Hair follicular keratinocyte (primary cell): ENCODE measurements around a stretch of chr6.

DNA sequence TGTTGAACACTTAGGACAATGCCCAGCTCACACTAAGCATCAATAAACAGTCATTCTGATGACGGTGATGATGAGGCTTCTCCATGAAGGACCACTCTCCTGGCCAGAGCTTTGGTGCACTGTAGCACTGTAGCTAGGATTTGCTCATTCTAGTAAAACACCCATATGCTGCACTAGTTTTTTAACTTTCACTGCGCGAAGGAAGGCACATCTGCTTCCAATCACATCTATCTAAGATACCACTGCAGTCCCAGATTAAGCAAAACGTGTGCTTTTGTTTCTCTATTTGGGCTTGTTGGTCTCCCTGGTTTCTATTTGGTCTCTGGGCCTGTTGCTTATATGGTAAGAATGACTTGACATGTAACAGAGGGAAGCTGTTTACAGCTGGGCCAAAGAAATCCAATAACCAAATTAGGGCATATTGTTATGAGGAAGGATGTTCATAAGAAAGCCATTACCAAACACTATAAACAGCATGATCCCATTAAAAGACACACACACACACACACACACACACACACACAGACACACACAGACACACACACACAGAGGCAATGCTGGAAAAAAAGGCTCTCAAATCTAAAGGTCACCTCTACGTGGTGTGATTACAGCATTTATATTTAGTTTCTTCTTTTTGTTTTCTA lies 62.4 kb downstream of the FAM229B start:
- RAMPAGE, long total RNA, result no peak

DNA sequence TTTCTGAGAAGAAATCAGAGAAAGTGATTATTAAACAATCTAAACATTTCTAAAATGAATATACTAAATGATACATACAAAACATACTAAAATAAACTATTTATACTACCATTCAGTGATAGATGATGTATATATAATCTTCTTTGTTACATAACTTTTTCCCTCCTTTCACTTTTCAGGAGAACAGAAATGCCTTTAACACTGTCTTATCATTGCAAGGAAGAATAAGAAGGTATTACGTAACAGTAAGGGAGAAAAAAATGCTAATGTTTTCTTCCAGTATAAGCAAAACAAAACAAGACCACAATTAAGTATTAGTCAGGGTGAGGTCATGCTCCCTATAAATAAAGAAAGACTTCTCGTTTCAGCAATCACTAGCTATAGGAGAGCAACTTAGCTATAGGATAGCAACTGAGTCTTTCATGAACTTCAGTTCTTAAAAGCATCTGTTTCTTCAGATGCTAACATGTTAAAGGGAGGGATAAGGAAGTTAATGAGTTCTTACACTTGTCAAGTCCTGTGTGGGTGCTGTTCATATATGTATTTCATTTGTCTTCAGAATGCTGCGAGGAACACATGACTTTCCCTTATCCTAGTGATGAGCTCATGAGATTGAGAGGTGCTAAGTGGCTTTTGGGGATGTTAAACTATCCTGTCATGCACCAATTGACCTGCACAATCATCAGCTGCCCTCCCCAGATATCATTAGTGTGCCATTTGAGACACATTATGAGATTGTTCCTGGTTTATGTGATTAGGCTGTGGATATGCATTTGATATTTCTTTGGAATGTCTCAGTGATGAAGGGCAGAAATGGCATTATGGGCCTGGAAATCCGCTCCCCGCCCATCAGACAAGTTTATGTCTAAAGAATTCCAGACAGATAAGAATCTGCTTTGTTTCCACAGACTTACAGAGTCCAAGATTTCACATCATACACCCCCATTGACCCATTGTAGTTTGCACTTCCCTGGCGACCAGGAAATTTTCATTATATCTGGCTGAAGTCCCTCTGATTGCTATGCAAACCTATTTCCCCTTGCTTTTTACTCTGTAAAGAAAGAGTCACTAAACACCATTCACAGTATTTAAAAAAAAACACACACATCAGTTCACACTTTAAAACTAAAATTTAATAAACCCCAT lies 37.5 kb downstream of the LAMA4 start:
- RAMPAGE, long total RNA, result no peak

- RAMPAGE, long total RNA, result no peak
Observed at GRCh38 chr6:112259374-112259868, 5.1 kb upstream of the LAMA4 start.

GRCh38 chr6:112957416-112958048 lies 610.4 kb downstream of the RFPL4B start:
- RAMPAGE, long total RNA, result no peak

DNA sequence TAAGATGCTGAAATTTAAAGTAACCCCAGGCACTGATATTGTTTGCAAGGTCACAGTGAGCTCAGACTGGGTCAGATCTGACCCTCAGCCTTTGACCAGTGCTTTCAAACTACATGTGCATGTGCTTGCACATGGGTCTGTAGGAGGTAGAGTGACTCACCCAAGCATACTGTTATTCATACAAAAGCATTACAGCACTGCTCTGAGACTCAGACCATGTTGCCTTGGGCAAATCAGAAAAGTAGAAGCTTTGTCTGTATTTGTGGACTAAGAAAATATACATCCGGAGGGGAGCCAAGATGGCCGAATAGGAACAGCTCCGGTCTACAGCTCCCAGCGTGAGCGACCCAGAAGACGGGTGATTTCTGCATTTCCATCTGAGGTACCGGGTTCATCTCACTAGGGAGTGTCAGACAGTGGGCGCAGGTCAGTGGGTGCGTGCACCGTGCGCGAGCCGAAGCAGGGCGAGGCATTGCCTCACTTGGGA lies 326.3 kb upstream of the MARCKS start:
- RAMPAGE, long total RNA, result no peak

DNA sequence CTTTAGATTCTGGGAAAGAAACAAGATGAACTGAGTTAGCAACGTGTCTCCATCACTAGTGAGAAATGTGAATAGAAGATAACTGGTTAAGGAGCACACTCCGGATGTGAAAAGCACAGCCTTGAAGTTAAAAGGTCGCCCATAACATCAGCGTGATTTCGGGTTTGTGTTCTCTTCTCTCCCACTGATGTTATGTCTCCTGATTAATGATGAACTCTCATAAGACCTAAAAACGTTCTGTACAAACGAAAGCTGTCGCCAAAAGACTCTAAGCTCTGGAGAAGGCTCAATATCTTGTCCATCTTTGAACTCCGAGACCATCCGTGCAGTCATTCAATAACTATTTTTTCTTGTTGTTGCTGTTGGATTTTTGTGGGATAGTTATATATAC lies 291.9 kb upstream of the MARCKS start:
- RAMPAGE, long total RNA, result no peak

DNA sequence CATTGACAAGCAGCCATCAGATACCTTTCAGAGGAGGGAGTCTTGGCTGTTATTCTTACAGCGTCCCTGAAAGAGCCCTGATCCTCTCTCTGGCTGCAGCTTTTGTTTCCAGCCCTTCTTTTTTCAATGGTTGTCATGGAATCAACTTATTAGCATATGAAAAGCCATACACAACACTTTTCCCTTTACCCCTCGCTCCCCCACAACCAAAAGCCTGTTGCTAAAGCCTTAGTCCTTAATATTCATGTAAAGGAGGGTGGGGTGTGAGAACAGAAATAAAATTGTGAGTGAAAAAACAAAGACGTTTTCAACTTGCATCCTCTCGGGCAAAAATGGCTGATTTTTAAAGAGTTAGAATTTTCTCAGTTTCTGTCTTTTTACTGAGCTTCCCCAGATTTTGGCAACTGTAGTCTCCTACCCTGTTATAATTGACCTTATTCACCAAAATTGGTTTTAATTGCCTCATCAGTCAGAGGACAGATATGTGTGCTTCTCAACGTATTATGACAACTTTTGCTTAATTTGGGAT lies 269.7 kb upstream of the MARCKS start:
- RAMPAGE, long total RNA, result no peak

DNA sequence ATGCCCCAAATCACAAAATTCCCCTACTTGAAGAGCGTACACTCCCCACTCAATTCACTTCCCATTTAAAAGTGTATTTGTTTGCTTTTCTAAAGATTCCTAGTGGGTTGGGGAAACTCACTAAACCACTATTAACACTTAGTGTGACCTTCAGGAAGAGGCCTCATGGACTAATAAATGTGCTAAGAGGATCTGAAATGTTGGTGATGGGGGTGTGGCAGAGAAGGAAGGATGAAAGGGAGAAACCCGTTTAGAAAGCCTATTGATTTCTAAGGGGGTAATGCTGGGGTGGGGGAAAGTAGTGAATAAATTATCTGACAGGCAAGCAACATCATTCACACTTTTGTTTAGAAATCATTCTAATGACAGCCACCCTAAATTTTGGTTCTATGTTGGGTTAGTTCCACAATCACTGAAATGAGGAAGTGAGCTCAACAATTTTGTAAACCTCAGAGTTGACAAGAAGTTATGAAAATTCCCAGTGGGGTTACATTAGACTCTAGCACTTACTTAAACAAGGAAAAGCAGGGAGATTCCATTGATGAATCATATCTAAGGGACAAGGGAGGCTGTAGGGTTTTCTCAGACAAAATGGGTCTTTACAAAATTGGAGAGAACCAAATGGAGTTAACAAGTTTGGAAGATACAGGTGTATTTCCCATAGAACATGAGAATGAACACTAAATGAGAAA lies 222.4 kb upstream of the MARCKS start:
- RAMPAGE, long total RNA, result no peak

- RAMPAGE, long total RNA, result no peak
Observed at GRCh38 chr6:113645196-113646053, 211.7 kb upstream of the MARCKS start.

DNA sequence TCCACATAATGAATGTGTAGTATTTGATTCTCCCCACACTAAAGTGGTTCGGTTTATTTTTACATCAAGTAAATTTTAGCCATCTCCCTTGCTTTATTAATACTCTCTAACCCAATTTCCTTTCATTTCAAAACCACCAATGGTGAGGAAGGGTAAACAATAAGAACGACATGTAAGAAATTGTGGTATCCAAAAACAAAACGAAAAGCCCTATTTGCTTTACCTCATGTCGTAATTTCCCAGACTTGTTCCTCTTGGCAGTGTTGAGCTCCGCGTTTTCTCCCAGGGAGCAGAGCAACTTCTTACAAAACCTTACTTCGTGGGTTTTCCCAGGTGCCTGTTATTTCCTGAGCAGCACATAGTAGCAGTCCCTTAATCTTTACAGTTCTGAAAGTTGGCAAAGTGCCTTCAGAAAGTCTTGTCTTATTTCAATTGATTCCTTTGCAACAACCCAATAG lies 207.9 kb upstream of the MARCKS start:
- RAMPAGE, long total RNA, result no peak

DNA sequence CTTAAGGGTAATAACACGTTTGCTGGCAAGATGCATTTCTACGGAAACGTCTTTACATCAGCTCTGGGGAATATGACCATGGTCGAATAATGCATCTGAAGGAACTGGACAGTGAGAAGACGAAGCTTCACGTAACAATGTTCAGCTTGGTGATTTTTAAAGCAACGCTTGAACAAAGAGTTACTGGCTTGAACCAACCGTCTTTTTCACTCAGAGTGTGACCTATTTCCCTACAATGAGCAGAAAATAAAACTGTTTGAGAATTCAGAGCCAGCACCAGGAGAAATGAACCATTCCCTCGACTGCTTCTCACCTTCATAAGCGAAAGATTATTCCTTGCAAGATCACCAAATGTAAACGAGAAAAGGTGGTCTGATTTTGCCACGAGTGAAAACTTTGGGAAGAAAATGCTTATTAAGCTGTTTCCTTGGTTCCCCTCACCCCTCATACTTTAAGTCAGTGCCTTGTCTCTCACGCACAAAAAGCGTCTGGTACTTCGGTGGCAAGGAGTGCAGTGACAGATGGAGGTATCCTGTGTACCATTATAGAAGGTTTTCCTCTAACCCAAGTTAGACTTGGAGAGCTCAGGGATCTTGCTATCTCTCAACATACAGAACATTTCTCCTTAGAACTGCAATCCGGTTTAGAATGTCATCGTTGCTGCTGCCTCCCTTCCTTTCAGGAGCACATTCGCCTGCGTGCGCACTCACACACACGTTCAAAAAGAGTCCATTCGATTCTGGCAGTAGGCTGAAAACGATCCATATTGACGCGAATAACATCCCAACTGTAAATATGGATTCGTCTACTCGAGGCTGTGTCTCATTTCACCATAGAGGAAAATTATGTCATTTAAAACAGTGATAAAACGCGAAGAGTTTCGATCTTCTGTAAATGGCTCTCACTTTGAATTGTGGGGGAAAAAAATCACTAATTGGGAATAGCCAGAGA lies 1.2 kb upstream of the MARCKS start:
- RAMPAGE, long total RNA, result no peak

GRCh38 chr6:113860467-113860706 lies 3.2 kb downstream of the MARCKS start:
- RAMPAGE, long total RNA, result no peak

GRCh38 chr6:113943293-113943732 lies 27.6 kb downstream of the HDAC2 start:
- RAMPAGE, long total RNA, result no peak

DNA sequence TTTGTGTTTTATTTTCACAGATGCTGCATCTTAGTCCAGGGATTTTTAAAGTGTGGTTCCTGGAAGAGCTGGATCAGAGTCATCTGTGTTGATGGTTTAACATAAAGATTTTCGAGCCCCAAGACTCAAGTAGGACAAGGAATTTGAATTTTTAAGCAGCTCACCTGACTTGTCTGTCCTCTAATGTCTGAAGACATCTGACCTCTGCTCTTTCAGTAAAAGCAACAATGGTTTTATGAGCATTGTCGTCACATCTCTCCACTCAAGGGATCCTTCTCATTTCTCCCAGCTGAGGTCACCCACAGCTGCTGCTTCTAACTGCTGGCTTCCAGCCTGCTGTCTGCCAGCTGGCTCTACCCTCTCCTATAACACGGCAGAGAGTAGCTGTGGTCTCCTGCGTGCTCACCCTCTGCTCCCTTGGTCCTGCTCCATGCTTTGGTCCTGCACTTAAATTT lies 24.7 kb upstream of the HDAC2 start:
- RAMPAGE, long total RNA, result no peak

- RAMPAGE, long total RNA, result no peak
Observed at GRCh38 chr6:116008237-116008779, 52.4 kb downstream of the FRK start.

GRCh38 chr6:116158452-116158883 lies 32.5 kb upstream of the COL10A1 start:
- RAMPAGE, long total RNA, result no peak

DNA sequence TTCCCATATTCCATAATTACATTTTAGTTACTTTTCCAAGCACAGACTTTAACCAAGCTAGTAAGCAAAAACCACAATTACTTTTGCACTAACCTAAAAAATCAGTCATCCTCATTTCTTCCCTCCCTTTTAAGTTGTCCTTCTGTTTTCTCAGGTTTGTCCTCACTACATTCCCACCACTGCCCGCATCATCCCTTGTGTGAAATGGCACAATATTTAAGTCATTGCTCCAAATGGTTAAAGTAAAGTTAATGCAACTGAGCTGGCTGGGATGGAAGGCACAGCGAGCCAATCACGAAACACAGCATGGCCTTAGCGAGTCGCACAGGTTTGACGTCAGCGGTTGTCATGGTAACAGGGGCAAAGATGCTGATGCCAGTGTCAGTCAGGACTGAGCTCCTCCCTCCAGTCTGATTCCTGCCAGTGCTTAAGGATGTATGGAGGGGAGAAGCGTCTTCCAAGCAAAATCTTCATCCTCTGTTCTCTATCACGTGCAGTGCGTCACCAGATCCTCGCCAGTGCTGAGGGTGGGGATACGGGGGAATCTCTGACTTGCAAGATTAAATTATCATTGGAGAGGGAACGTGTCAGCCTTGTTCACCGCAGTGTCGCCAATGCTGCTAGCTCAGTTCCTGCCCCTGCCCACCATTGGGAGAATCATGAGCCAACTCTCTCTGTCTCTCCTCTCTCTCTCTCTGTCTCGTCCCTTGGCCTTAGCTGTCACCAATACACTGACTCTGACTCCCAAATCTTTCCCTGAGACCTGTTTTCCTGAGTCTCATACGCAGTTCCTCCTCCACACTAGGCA lies 24.6 kb downstream of the TSPYL4 start:
- RAMPAGE, long total RNA, result no peak

- RAMPAGE, long total RNA, result no peak
Observed at GRCh38 chr6:117015307-117015895, 138.4 kb downstream of the RFX6 start.

GRCh38 chr6:117534917-117535154 lies 52.4 kb downstream of the DCBLD1 start:
- RAMPAGE, long total RNA, result no peak

DNA sequence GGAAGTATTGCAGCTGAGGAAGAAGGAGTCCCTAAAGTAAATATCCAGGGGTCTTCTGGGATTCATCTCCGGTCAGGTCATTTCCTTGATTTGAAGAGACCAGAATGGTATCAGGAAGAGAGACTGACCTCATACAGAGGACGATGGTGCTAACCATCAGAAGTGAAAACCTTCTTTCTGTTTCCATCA lies 52.6 kb downstream of the DCBLD1 start:
- RAMPAGE, long total RNA, result no peak